ENCODE measurements around a stretch of chr20.

DNA sequence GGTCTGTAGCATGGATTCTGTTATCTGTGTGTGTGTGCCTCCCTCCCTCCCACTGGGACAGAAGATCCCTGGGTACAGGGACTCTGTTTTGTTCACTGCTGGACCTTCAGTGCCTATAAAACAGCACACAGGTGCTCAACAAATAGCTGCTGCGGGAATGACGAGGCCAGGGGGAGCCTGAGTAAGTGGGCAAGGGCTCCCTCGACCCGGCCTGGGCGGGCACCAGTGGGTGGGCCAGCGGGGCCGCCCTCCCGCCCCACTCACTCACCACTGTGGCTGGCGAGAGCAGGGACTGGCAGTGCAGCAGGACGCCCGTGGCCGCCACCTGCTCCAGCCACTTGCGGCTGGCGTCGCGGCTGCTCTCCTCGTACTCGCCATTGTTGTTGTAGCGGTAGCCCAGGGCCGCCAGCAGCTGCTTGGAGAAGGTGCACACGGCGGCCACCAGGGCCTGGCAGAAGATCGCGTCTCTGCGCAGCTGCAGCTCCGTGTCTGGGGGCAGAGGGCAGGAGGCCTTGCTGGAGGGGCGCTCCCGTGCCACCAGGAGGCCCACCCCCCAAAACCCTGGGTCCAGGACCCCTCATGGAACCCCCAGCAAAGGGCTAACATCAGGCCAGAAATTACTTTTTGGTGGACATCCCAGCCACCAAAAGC, 191.5 kb downstream of the PREX1 start:
- RRBS, 2 experiments: no CpG with 5 or more reads among the region's 28 CpGs

- RRBS, 2 experiments: no CpG with 5 or more reads among the region's 9 CpGs
Measured at GRCh38 chr20:48648432-48648999, 179.3 kb downstream of the PREX1 start.

- RRBS, 2 experiments: no CpG with 5 or more reads among the region's 19 CpGs
Measured at GRCh38 chr20:48772293-48772999, 55.4 kb downstream of the PREX1 start.

DNA sequence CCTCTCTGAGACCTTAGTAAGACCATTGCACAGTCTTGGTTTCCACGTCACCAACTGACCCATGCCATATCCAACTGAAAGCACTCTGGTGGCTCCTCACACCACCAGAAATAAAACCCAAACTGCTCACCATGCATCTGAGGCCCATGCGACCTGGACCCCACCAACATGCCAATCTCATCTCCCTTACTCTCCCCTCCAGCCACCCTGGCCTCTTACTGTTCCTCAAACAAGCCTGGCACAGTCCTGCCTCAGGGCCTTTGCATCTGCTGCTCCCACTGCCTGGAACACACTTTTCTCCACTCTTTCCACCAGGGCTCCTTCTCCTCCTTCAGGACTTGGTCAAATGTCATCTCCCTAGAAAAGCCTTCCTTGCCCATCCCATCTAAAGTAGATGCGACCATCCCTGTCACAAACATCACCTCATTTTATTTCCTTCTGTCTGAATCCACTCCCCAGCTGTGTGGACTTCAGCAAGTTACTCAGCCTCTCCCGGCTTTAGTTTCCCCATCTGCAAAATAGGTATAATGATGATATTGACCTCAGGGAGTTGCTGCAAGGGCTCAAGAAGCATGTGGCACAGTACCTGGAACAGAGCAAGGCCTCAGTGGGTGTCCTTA, 8.6 kb downstream of the PREX1 start:
- RRBS, 2 experiments: no CpG with 5 or more reads among the region's 4 CpGs

DNA sequence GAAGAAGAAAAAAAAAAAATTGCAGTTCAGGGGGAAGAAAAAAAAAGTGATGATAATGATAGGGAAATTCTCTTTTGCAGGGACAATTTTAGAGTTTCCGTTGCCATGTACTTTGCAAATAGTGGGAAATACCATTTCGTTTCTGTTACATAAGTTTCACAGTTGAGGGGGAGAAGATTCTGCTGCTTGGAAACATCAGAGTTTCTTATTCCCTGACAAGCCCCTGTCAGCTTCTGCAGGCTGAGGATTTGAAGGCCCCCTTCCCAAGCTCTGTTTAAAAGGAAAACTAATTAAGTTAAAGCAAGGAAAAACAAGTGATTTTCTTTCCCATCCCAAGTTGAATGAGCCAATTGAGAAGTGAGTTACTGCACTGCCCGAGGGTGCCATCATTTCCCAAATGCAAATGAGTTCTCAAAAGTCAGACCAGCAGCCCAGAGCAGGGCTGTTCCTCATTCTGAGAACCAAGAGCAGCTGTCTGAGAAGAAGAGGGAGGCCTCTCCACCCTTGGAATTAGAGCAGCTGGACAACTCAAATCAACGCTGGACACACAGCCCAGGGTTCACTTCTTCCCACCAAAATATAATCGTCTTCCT, 4.4 kb upstream of the PREX1 start:
- RRBS, 2 experiments: no CpG with 5 or more reads among the region's 5 CpGs

- RRBS, 2 experiments: no CpG with 5 or more reads among the region's 10 CpGs
Measured at GRCh38 chr20:48910134-48910978, 11.2 kb upstream of the ARFGEF2 start.

DNA sequence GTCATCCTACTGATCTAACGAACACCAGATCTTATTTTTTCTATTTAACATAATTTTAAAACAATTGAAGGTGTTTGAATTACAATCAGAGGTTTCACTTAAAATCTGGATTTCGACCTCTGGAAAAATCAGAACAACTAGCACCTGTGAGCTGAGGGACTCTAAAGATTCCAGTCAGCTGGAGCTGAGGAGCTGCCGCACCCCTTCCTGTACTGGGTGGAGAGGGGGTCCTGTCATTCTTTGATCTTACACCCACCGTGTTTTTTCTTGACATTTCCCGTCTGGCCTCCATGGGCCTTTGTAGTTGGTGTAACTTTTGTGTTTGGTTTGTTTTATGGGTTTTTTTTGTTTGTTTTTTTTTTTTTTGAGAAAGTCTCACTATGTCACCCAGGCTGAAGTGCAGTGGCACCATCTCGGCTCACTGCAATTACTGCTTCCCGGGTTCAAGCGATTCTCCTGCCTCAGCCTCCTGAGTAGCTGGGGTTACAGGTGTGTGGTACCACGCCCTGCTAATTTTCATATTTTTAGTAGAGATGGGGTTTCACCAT, 17.2 kb downstream of the ARFGEF2 start:
- RRBS, 2 experiments: no CpG with 5 or more reads among the region's 9 CpGs

- RRBS, 2 experiments: no CpG with 5 or more reads among the region's 7 CpGs
Measured at GRCh38 chr20:48952587-48953290, 31.2 kb downstream of the ARFGEF2 start.

DNA sequence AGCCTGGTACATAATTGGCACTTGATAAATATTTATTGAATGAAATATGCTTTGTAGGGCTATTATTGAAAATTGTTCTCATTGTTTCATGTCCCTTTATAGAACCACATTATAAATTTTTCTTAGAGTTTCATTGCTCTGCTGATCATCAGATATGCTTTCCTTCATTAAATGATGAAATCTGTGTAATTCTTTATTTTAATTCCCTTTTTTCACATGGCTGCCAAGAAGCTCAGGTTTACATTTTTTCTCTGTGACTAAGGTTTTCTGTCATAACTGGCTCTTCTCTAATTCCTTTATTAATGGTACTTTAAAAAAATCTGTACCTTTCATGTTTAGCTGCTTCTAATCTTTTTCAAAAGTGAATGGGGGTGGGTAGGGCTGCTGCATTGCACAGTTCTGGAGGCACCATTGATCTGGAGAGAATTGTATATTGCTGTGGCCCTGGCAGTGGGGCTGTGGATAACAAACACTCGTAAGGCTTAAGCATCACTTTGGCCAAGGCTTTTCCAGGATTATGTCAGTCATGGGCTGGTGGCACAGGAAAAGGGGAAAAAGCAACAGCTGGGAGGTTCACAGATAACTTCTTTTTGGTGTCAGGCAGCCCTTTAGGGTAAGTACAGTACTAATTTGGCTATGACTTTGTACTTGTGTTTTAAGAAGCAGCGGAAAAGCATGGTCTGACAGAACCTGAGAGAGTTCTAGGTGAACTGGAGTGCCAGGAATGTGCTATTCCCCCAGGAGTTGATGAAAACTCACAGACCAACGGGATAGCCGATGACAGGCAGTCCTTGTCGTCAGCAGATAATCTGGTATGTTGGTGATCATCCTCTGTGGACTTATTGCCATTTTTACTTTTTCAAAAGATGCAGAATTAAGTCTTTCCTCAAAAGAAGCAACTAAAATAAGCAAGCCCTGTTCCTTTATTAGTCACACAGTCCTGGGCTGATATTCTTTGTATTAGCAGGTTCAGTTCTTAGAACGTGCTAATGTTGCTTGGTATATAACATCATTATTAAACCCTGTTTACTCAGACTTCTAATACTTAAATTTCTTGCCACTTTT, 44.0 kb downstream of the ARFGEF2 start:
- RRBS, 2 experiments: no CpG with 5 or more reads among the region's 6 CpGs

DNA sequence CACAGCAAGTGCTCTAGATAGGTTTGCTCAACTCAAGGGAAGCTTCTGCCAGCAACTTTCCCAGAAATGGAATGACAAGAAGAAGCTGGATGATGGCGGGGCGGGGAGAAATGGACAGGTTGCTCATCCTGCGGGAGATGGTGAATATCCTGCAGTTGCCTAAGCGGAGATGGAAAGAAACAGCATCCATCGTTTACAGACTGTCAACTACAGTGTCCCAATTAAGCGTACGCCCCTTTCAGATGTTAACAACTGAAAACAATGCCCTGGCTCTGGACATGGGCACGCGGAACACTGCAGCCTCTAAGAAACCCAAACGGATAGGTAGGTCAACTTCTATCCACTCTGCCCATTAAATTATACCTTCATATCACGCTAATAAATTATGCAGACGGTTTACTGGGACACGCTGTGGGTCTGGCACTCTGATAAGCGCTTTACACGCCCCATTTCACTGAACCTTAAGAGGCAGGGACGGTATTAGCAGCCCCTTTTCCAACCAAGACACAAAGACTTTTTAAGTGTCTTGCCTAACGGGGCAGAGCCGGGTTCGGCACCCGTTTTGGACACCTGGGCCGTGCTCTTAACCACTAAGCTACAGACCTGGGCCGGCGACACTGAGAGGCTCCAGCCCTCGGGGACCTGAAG, 890 bp downstream of the STAU1 start:
- RRBS, 2 experiments: under 1 to 2% methylated on average over 7 of the region's 24 CpGs

DNA sequence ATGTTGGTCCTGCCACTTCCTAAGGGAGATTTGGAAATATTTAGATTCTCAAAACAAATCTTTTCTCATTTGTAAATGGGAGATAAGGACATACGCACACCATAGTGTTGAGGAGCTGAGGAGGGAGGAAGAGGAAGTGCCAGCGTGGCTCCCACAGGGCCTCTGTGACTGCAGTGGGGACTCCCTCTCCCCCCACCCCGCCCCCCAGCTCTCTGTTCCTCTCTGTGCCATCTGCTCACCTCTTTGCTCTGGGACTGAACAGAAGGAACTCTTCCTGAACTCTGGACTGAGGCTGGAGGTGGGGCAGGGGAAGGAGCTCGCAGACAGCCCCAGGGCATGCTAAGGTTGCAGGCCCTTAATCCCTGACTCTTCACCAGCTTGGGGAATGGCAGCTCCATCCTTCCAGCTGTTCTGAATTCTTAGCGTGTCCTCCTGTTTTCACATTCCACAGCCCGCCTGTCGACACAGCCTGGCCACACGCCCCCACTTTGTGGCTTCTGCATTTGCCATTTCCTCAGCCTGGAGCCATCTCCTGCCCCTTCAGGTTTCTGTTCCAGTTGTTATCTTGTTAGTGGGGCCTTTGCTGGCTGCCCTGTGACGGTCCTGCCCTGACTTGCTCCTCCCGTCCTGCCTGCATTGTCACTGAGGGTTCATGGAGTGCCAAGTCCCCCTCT, 11.5 kb downstream of the DDX27 start:
- RRBS, 2 experiments: no CpG with 5 or more reads among the region's 10 CpGs

DNA sequence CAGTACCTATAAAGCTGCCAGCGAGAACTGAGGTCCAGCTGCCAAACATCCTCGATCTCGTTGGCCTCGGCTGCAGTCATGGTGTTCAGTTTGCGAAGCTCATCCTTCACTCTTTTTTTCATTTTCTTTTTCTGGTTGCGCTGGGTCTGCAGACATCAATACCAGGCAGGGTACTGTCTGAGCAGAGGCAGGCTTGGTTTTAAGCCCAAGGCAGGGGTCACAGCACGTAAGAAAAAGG, 22.1 kb downstream of the ZNFX1 start:
- RRBS, 2 experiments: no CpG with 5 or more reads among the region's 7 CpGs

GRCh38 chr20:49278536-49279414, 918 bp upstream of the ZNFX1 start:
- RRBS, 2 experiments: no CpG with 5 or more reads among the region's 46 CpGs

- RRBS, 2 experiments: no CpG with 5 or more reads among the region's 3 CpGs
Measured at GRCh38 chr20:49349757-49350122, 71.9 kb upstream of the ZNFX1 start.

DNA sequence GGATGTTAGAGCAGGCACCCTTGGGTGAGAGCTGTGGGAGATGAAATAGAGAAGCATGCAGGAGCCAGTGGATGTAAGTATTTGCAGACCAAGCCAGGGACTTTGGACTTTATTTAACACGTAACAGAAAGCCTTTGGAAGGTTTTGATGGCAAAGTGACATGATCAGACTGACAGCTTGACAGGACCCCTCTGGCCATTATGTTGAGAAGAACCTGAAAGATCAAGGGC, 82.5 kb upstream of the ZNFX1 start:
- RRBS, 2 experiments: no CpG with 5 or more reads among the region's 1 CpG

GRCh38 chr20:49385461-49386015, 96.9 kb downstream of the KCNB1 start:
- RRBS, 2 experiments: no CpG with 5 or more reads among the region's 4 CpGs

DNA sequence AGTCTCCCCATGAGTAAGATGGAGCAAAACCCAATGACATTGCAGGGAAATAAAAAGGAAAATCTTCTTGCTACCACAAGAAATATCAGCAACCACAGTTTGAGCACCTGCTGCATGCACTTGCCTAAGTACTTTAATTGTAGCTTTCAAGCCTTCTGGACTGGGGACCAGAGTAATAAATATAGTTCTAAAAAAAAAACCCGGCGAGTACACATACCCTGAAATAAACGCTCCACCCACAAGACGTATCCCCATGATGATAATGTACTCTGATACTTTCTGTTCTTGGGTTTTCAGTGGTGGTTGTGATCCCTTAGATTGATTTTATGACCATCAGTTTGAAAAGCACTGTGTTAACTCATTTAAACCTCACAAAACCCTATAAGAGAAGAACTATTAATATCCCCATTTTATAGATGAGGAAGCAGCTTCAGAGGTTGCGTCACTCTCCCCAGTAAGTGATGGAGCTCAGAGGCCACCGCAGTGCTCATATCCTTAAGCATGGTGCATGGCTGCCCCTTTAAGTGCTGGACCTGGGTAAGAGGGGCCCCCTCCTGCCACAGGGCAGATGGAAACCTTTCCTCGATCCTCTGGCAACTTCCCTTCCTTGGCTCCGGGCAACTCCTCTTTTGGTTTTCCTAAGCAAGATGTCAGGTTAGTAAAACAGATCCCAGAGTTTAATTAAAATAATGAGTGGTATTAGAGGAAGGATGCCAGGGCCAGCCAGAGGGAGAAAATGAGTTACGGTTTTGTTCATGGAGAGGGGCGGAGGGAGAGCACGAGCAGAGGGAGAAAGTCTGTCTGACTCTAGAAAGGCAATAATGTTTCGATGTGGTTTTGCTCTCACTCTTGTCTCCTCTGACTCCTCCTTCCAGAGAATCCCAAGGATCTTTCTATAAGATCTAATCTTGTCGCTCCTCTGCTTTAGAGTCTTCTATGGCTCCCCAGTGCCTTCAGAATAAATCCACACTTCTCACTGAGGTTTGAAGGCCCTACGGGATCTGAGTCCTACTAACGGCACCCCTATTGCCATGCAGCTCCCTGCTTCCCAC, 67.2 kb downstream of the KCNB1 start:
- RRBS, 2 experiments: no CpG with 5 or more reads among the region's 15 CpGs

- RRBS, 2 experiments: no CpG with 5 or more reads among the region's 7 CpGs
Measured at GRCh38 chr20:49478035-49478696, 4.3 kb downstream of the KCNB1 start.

DNA sequence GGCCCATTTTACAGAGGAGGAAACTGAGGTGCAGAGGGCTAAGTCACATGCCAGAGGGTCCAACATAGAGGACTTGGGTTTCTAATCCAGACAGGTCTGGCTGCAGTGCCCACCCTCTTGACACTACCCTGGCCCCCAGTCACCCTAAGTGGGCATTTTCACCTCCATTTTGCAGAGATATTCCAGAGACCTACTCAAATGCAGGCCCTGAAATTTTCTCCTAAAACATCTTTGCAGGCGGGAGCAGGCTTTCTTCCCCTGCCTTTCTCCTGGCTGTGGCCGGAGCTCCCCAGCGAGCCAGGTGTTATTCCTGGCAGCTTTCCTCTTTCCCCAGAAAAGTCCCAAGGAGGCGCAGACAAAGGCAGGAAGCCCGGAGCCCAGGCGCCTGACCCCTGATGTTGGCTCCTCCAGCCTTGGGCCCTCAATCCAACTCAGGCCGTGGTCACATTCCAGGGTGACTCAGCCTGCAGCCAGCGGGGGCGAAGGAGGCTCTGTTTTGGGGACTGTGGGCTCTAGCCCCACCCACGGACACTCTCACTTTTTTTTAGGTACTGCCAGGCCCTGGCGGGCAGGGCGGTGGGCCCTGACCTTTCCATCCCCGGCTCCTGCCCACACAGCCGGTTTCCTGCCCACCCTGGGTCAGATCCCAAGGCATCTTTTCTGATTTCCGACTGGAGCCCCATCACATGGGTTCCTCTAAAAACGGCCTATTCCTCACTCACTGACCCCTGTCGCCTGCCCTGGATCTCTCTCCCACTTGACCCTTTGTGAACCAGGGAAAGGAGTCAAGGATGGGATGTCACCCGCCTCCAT, 5.7 kb downstream of the PTGIS start:
- RRBS, 2 experiments: 62 to 68% methylated on average over 4 of the region's 18 CpGs

- RRBS, 2 experiments: no CpG with 5 or more reads among the region's 9 CpGs
Measured at GRCh38 chr20:49584015-49584557, 16.1 kb upstream of the PTGIS start.